GM23248 (cell line): Measurements from ENCODE around the genes CASTOR1 and SEC14L3.

- RAMPAGE, long total RNA: no peak
Observed at GRCh38 chr22:30250685-30251148, 4.2 kb upstream of the LIF start.

- RAMPAGE, long total RNA: no peak
Observed at GRCh38 chr22:30270574-30271533, 4.2 kb upstream of the OSM start.

- RAMPAGE, long total RNA: no peak
Observed at GRCh38 chr22:30279372-30280040, 9.8 kb downstream of the CASTOR1 start.

GRCh38 chr22:30288940-30290203 is at the start of gene CASTOR1:
Gene CASTOR1 (minus strand): TSS chr22:30289505.
- RAMPAGE, long total RNA: no peak

- RAMPAGE, long total RNA: no peak
Observed at GRCh38 chr22:30290426-30291598, 1.5 kb upstream of the CASTOR1 start.

DNA sequence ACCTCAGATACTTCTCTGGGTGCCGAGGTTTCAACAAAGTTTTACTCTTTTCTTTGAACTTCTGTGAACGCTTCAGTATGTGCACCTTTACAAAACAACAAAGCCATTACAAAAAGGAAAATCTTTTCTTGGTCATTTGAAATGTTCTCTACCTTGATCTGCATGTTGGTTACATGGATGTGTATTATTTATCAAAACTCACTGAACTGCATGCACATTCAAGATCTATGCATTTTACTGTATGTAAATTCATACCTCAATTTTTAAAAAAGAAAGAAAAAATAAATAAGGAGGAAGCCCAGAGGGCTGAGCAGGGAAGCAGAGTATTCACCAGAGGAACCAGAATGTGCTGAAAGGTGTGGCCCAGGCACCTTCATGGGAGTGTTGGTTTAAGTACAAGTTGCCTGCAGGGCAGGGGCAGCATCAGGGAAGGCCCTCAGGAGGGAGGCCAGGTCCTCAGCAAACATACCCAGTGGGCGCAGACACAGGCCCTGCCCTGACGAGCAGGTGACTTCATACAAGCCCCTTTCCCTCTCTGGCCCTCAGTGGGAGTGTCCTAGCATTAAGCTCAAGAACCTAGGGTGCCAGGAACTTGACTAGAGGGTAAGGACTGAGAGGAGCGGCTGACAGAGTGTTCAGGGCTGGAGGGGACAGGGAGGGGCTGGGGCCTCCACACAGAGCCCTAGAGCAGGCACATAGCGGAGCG is 7.4 kb upstream of the CASTOR1 start:
- RAMPAGE, long total RNA: no peak

DNA sequence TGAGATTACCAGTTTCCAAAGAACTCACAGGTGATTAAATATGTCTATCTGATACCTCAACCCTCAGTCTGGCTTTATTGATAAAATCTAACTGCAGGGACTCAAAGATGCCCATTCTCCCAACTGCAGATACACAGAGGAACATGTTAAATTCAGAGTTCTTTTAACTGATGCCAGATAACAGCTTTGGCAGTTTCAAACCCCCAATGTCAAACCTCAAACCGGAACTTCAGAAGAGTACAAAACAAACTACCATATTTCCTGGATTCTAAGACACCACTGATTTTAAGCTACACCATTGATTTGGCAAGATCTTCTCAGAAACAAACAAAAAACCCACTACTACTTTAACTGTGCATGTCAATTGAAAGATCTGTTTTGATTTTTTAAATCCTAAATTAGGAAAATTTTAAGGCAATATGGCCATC is 17.0 kb upstream of the CASTOR1 start:
- RAMPAGE, long total RNA: no peak

GRCh38 chr22:30307104-30307320 is 17.7 kb upstream of the CASTOR1 start:
- RAMPAGE, long total RNA: no peak

DNA sequence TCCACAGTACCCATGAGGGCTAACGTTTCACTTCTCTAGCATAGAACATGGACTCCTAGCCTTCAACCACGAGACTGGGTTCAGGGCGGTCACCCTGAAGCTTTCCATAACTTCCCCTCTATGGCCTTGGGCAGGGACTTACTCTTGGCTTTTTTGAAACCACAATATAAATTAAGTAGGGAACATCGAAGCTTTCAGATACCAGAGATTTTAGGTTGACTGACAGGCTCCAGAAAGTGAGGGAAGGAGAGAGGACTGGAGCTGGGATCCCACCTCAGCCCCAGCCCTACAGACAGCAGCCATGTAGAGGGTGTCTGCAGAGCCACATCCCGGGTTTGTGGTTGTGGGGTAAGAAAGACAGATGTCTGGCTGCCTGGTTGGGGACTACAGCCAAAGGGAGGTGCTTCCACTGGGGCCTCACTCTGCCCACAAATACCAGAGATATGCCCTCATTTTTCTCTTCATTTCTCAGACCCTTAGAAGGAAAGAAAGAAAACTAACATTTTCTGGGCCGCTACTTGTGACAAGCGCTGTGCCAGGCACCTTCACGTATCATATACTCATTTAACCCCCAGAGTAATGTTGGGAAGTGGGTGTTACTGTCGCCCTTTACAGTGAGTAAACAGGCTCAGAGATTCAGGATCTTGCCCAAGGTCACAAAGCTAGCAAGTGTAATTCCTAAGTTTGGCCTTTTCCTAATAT is 2.4 kb downstream of the TBC1D10A start:
- RAMPAGE, long total RNA: no peak

GRCh38 chr22:30425966-30426845 is 638 bp downstream of the MTFP1 start:
- RAMPAGE, long total RNA: no peak

GRCh38 chr22:30471906-30472316 is at the start of gene SEC14L3:
Gene SEC14L3 (minus strand): TSS chr22:30472017.
- RAMPAGE, long total RNA: no peak

DNA sequence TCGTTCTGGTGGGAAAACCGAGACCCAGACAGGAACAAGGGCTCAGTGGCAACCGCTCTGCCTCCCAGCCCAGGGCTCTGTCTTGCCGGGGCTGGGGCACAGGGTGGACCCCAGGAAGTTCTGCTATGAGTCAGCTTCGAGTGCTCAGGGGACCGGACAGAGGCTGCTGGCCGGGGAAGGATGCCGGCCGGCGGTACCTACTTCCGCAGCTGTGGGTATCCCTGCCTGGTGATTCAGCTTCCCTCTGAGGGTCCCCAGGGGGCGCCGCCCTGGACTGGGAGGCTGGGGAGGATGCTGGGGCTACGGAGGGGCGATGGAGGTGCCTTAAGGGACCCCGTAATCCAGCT is 704 bp upstream of the SLC35E4 start:
- RAMPAGE, long total RNA: no peak

DNA sequence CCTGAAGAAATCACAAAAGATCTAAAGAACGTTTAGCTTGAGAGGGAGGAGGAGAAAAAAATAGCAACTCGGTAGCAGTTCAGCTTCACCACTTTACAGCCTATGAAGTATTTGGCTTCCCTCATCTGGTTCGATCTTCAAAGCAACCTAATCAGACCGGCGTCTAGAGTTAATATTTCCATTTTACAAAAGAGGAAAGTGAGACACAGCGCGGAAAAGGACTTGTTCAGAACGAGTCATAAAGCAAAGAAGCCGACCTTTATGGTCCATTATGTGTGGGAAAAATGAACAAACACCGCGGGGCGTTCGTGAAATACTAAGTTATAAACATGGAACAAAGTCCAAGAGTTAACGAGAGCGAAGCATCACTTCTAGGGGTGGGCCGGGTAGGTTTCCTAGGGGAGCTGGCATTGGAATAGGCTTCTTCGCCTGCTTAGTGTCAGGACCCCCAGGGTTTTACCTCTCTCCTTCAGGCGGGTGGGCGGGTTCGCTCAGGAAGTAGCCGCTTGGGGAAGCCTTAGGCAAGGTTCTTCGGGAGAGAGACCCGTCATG is 597 bp downstream of the DUSP18 start:
- RAMPAGE, long total RNA: no peak

DNA sequence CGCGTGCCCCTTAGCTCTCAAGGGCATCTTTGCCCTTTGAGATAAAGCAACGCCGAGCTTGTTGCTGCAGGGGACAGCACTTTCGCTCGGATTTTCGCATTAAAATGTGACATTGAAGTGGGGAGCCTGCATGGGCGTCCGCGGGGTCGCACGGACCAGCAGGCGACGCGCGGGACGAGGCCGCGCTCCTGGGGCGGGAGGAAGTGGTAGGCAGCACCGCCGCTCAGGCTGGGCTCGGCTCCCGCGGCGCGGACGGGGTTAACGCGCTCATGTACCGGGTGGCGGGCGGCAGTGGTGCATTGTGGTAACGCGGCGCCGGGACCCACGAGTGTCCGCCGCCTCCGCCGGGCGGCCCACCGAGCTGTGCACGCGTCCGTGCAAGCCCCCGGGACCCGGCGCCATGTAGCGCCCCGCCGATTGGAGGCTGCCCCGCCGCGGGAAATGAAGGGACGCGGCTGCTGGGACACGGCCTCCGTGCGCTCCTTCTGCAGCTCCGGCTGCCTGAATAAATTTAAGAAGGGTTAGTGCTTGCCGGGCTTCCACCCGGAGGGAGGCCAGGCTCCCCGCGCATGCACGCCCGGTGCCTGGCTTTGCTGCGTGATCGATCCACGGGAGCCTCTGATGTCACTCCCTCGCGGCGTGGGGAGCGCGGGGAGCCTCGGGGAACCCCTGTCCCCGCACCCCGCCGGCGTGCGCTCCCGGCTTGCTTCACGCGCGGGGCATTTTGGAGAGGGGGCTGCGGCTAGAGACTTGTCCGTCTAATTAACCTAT is 127.7 kb downstream of the OSBP2 start:
- RAMPAGE, long total RNA: no peak

- RAMPAGE, long total RNA: no peak
Observed at GRCh38 chr22:30829963-30830403, 135.3 kb downstream of the OSBP2 start.

DNA sequence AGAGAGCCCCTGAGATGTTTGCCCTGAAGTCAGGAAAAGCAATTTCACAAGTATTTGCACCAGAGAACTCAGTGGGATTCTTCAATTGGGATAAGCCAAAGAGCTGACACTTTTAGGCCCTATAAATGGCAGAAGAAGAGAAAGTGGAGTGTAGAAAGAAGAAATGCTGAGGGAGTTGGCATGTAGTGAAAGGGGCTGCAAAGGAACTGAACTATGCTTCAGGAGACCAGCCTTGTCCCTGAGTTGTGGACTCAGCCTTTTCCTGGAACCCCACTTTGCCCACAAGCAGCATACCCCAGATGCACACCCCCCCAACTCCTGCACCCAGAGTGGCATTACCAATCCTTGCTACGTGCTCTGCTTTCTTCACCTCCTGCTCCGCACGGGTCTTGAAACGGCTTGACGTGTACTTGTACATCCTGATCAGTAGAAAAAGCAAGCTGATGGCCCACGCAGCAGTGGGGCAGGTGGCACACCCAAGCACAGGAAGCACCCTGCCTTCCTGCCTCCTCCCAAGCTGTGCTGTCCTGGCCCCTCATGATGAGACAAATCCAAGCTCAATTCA is 28.1 kb downstream of the MORC2 start:
- RAMPAGE, long total RNA: no peak

GRCh38 chr22:30948722-30949110 is 19.9 kb downstream of the MORC2 start:
- RAMPAGE, long total RNA: no peak

DNA sequence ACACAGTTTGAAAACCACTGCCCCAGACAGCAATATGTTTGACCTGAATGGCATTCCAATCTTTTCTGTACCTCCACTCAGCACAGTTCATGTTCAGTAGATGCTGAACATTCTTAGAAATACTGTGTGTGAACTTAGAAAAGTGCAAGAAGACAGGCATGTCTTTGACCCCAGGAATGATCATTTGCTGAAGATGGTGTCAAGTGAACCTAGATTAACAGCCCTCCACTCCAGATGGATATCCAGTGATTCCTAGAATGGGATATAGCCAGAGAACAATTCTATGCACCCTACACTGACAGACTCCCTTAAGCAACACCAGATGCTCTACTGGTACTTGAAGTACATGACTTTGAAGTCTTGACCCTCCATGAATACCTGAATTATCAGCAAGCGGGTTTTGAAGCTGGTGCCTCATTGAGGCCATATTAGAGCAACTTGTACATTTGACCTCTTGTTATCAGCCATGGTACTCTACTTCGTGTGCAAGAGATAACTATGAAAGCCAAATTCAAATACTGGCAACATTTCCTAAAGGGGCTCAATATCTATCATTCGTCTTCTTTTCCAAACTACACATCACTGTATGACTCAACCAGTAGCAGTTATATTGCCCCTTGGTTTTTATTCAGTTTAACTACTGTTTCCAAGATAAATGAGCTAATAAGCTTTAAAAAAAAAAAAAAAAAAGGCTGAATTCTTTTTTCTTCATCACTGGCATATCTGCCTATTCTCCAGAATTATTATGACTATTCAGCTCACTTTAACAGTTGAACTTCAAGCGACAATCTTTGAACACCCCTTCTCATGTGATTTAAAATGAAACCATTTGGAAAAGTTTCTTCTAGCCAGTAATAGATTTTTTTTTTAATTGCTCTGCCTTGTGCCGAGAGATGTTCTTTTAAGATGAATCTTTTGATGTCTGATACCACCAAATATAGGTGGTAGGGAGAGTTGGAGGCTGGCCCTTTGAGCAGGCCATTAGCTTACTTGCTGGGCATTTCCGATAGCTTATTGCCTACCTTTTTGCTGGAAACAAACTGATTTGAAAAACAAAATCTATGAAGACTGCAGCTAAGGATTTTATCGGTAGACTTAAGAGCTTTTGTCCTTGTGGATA is 7.2 kb upstream of the MORC2 start:
- RAMPAGE, long total RNA: no peak

DNA sequence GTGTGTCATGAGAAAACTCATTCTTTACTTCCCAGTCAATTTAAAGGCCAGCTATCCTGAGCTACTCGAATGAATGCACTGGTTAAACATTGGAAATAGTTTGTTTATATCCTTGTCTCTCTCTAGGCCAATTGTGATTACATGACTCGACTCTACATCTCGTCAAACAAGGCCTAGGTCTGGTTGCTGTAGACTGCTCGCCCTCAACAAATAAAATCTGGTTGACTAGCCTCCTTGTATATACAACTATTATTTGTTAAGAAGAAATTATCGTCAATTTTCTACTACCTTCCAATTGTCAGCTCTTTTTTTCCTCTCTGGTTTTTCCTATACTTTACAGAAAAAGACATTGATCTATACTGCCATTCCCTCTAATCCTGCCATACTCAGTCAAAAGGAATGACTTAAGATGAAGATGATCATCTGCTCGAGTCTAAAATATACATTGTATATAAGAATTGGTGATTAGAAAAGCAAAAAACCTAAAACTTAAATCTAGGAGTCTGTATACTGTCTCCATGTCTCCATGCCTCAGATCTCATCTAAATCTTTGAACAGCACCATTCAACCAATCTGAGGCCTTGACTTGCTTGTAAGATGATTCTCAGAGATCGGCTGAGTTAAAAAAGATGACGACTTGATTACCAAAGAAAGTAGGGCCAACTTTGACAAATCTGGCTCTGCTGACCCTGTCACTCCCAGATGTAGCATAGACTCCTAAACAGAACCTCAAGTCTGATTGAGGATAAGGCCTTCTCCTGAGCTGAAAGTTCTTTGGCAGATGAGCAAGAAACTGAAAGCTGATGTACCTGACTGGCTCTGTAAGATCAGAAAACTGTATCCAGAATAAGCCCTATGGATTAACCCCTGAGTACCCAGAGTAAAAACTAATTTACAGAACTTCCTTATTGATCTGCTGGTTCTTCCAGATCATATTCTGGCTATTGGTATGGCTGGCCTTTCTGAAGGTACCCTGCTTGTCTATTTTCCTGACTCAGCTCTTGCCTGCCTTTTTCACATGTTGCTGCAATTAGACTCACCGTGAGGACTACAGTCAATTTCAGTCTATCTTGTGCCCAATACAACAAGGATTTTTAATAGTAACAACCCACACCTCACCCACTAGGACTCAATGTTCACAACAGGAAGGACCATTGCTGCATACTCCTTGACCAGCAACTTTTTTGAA is 8.5 kb upstream of the MORC2 start:
- RAMPAGE, long total RNA: no peak

DNA sequence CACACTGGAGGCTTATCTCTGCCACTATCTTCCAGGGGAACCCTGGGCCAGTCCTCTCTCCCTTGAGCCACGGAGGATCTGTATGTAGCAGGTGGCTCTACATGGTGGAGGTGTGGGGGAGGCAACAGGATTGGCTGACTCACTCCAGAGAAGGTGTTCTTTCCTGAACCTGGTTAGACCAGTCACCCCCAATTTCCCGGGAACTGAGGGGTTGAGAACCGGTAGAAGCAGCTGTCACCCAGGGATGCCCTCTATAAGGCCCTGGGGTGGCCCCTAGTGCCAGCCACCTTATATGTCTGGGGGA is 5.9 kb downstream of the SMTN start:
- RAMPAGE, long total RNA: no peak